Myometrial cell (primary cell): ENCODE measurements around a stretch of chr19.

- RAMPAGE, long total RNA: no peak
Observed at GRCh38 chr19:15373627-15374448, 5.7 kb downstream of the AKAP8 start.

DNA sequence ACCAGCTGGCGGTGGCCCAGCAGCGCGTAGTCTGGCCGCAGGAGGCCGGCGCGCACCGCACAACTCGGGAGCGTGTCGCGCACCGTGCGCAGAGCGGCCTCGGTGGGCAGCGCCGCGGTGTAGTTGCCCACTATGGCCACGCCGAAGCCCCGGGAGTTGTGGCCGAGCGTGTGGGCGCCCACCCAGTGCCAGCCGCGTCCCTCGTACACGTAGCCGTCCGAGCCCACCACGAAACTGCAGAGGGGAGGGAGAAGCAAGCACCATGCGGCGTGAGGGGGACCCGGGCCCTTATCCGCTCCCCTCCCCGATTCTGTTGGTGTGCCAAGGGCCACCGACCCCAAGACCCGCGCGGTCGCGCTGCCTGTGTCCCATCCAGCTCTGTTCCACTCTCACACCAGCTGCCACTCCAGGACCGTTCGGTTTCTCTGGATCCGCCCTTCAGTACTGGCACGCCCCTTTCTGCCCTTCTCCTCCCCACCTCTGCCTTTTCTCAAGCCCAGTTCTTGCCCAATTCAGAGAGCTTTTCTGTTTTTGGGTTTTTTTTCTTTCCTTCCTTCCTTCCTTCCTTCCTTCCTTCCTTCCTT, 5.4 kb upstream of the RASAL3 start:
- RAMPAGE, long total RNA: no peak

GRCh38 chr19:15499042-15499463, 9.3 kb upstream of the CYP4F22 start:
- RAMPAGE, long total RNA: no peak

DNA sequence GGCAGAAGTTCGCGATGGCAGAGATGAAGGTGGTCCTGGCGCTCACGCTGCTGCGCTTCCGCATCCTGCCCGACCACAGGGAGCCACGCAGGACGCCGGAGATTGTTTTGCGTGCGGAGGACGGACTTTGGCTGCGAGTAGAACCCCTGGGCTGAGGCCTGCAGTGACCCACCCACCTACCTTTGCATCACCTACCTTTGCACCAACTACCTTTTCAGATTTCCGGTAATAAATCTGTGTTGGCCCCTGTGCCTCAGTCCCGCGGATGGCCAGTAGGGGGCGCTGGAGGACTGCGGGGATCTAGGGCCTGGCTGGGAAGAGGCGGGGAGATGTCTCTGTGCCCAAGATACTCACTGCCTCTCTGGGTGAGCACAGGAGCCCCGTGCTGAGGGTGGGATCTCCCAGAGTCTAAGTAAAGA, 11.5 kb upstream of the CYP4F3 start:
- RAMPAGE, long total RNA: no peak

GRCh38 chr19:15643268-15643736, 2.6 kb downstream of the CYP4F3 start:
- RAMPAGE, long total RNA: no peak

DNA sequence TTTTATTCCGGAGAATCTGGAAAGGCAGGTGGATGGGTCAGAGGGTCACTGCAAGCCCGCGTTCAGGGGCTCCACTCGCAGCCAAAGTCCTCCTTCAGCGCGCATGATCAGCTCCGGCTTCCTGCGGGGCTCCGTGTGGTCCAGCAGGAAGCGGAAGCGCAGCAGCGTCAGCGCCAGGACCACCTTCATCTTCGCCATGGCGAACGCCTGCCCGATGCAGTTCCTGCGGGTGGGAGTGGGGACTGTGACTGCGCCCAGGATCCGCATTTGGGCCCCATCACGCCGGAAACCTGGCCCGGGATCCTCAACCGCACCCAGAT, 22.4 kb downstream of the OR10H3 start:
- RAMPAGE, long total RNA: no peak

GRCh38 chr19:15828626-15829347, 13.3 kb upstream of the OR10H1 start:
- RAMPAGE, long total RNA: no peak

- RAMPAGE, long total RNA: no peak
Observed at GRCh38 chr19:15871301-15871913, 26.5 kb downstream of the CYP4F2 start.

GRCh38 chr19:16066715-16067179, 9.5 kb upstream of the TPM4 start:
- RAMPAGE, long total RNA: no peak

- RAMPAGE, long total RNA: no peak
Observed at GRCh38 chr19:16079210-16079754, 3.0 kb downstream of the TPM4 start.

DNA sequence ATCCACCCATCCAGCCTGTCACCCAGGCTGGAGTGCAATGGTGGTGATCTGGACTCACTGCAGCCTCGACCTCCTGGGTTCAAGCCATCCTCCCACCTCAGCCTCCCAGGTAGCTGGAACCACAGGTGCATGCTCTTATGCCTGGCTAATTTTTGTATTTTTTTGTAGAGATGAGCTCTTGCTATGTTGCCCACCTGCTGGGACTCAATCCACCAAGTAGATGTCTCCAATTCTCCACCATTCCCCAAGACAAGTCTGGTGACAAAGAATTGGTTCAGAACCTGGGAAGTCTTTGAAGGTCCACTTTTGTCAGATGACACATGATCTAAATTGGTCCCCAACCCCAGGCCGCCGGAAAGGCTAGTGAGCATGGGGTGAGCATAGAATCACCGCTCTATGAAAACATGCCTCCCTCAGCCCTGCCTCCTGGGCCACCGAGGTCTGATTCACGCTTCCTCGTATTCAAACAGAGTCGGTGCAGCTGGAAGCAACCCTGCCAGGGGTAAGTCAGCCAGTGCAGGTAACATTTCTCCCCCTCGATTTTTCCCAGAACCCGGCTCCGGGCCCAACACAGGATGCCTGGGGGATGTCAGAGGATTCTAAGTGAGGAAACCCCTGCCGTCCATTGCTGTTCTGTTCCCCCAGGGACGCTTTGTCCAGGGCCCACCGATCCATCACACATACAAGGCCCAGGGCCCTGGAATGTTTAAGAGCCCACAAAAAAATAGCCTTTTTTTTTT, 34.0 kb upstream of the KLF2 start:
- RAMPAGE, long total RNA: no peak

GRCh38 chr19:16328308-16328931, 3.8 kb downstream of the KLF2 start:
- RAMPAGE, long total RNA: no peak

DNA sequence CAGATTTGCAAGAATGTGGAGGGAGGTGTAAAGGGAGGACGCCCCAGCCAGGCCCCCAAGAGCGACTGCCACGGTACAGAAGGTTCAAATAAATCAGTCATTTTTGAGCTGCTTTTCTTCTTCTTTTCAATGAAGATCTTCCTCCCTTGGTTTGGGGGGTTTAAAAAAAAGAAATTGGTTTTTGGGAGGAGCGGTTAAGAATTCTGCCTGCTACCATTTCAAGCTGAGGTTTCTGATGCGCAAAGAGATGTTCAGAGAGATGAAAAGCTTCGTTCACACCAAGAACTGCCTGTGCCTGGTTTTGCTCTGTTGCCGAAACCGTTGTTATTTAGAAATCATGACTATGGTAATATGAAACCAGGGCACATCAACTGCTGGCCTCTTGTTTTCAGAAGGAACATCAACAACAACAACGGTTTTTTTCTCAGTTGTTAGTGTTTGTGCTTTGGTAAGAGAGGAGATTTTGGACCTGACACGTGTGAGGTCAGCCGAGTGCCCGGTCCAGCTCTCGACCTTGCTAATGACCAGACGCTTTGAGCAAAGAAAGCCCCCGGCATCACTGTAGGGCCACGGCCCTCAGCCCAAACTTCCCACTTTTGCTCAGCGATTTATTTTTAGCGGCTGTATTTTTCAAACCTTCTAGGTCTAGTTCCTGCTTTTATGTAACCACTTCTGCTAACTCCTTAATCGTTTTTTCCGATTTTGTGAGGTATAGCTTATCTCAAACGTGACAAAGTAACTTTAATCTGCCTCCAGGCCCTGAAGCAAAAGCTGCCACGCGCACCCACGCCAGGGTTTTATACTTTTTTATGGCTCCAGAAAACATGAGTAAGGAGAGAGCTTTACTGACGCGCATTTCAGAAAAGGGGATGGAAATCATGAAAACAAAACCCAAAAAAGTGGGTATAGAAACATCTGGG, 41.9 kb downstream of the KLF2 start:
- RAMPAGE, long total RNA: no peak

- RAMPAGE, long total RNA: no peak
Observed at GRCh38 chr19:16367159-16367918, 42.7 kb downstream of the KLF2 start.

DNA sequence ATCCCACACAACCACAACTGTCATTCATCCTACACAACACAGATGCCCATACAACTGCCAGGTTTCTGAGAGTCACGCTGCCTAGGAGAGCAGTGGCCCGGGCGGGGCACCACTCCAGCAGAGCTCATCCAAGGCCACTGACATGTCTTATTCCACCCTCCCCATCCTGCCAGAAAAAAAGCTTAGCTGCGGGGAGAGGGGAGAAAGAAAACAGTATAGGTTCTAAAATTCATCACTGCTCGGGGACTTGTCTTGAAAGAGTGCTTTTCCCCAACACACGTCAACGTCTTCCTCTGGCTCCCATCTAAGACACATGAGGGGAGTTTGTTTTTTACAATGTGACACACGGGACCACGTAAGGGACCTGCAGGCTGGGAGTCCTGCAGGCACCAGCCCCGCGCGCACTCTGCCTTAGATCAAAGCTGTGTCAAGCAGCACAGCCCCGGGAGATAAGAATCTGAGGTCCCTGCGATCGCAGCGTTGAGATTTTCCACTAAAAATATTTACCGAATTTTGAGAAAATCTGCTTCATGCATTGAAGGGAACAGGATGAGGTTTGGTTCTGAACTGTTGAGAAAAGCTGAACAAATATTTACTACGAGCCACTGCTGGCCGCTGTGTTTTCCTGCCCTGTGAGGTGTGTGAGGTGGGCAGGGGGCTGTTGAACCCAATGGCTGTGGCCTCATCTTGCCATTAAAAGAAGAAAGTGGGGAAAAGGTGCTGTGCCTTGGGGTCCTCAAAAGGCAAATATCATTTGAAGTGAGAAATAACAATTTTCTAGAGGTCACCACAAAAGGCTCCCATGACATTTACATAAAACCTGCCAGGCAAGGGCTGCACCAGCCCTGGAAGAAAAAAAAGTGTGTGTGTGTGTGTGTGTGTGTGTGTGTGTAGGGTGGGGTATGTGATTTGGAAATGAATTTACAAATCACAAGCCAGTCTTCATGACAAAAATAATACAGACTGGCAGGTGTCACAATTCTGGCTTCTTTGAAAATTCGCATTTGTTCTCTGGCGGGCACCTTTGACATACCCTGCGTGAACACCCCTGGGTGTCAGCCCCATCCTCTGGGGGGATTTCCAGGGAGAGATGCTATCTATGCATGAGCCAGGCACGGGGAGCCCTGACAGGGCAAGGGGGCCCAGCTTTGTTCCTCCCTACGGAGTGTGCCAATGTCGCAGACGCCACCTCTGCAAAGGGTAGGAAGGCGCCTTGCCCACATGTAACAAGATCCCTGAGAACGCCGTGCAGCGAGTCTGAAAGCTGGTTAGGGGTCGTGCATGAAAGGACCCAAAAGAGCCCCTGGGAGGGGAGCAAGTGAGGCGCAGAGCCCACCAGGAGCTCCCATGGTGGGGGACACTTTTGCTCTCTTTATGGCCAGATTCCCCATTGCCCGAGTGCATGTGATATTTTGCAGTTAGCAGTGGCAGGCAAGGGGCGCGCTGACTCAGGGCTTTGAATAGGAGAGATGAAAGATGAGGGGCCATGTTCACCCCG, 44.7 kb downstream of the KLF2 start:
- RAMPAGE, long total RNA: no peak

- RAMPAGE, long total RNA: no peak
Observed at GRCh38 chr19:16449346-16450047, 22.3 kb downstream of the EPS15L1 start.

DNA sequence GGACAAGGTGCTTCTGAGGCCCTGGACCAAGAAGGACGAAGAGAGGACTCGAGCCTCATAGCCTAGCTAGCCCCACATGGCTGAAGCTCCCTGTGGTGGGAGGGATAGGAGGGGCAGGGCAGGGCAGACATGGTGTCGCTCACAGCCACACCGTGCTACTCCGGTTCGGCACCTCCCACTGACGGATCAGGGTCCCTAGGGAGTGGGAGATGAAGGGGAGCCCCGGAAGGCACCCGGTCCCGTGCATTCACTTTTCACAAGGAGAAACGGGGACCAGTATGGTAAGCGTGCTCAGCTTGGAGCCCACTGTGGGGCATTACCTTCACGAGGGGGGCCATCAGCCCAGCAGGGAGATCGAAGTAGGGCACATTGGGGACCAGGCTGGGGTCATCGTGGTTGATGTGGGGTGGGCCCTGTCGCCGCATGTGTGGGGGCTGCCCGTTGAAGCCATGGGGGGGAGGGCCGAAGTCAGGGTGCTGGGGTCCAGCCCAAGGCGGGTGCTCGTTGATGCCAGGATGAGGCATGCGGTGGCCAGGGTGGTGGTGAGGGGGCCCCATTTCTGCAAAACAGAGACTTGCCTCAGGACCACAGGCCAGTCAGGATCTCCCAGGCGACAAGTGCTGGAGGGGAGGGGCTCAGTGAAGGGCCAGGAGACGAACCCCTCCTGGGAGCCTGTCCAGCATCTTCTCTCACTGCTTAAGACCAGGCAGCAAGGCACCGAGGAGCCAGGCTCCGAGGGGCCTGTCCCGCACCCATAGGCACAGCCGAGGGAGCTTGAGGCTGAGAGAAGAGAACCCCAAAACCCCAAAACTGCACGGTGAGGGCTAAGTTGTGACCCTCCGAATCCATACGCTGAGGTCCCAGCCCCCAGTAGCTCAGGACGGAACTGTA, 19.3 kb downstream of the CHERP start:
- RAMPAGE, long total RNA: no peak

- RAMPAGE, long total RNA: no peak
Observed at GRCh38 chr19:16566097-16566599, 6.1 kb downstream of the SLC35E1 start.

DNA sequence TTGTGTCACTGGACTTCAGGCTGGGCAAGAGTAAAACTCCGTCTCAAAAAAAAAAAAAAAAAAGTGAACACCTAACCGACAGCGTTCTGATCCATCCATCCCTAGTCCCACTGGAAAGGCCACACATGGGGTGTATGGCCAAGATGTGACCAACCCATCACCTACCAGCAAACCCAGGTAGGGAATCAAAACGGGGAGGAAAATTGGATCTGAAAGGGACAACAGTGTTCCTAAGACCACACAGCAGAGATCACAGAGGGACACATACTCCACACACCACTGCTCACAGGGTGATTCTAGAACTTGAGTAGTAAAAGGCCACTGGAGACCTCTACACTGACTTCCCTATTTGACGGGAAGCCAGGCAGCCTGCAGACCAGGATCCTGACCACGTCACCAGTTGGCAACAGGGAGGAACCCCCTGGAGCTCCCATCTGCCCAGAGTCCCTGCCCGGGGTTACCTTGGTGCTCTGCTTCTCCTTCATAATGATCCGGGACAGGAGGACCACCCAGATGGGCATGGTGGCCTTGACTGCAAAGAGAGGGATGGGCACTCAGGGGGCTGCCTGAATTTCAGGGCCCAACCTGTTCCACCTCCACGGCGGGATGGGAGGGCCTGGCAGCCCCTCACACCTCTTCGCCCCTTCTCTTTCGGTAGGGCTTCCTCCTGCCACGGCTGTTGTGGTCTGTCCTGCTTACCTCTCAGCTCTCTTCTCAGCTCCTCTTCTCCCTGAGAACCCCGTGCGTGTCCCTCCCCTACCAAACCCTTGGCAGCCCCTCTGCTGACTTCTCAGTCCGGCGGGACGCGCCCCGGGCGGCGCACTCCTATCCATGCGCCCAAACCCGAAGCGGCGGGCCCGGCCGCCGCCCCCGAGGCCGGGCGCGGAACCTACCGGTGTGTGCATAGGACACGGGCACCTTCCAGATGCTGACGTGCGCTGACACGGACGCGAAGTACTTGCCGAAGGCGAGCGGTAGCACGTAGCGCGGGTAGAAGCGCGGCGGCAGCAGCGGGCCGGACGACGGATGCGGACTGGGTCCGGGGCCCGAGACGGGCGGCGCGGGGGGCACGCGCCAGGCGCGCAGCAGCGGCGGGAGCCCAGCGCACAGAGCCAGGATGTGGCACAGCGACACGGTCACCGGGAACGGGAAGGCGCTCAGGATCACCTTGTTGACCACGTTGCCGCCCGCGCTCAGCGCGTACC, 762 bp downstream of the SLC35E1 start:
- RAMPAGE, long total RNA: no peak

DNA sequence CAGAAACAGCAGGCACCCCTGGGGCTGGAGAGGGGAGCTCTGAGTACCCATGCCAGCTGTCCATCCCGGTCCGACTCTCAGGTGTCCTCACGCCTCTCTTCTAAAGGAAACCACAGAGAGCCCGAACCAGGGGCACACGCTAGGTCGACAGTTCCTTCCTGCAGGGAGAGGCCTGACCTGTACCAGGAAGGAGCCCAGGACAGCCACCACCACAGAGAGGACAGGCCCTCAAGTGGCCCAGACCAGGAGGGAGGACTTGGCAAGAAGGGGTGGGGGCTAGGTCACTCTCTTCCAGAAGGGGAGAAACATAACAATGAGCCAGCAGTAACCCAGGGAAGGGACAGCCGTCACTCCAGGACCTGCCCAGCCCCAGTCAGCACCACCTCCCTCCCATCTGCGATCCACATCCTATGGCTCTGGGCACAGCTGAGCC, 13.0 kb upstream of the SLC35E1 start:
- RAMPAGE, long total RNA: no peak